M059J (cell line): ENCODE results near the genes AP5M1, KIAA0586 and PPM1A.

GRCh38 chr14:55499849-55500748, 59.7 kb upstream of the TBPL2 start:
- RAMPAGE, long total RNA, result no peak

DNA sequence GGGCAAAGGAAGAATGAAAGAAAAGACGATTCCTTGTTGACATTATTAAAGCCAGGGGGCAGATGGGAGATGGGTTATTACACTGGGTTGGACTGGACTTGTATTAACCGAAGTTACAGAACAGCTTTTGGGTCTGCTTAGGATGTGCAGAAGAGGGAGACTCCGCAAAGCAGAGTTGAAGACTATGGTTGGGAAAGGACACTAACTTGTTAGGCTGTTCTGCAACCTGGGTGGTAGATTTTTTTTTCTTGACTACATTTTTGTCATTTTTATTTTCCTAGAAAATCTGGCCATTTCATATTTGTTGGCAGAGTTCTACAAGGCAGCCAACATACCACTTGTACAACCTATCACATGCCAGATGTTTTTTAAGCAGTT, 107.1 kb downstream of the KTN1 start:
- RAMPAGE, long total RNA, result no peak

DNA sequence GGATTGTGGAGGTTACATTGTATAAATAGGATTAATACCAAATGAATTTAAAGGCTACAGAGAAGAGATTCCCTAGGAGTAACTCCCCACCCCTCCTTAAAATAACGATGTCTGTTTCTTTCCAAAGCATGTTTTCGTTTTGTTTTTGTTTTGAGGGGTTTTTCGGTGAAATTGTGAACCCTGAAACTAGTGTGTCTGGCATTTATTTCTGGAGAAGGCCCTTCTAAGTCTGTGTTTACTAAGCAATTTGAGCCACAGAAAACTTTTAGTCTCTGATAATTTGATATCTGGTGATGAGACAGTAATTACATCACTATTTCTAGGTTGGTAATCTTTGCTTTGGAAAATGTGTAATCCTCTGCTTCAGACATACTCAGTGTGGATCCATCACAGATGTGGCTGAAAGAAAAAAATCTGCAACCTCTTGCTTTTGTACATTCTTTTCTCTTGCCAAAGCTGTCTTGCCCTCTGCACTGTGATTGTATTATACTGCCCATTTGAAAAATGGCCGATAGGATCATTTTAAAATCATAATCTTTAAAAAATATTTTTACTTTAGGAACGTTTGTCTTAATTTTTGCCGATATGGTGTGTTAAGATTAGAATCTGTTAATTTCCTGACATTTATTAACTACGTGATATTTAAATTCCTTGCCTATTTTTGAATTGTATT, 78.0 kb downstream of the PELI2 start:
- RAMPAGE, long total RNA, result no peak

GRCh38 chr14:56204013-56204533, 85.9 kb downstream of the PELI2 start:
- RAMPAGE, long total RNA, result no peak

- RAMPAGE, long total RNA, result no peak
Measured at GRCh38 chr14:56297205-56298099, 179.2 kb downstream of the PELI2 start.

DNA sequence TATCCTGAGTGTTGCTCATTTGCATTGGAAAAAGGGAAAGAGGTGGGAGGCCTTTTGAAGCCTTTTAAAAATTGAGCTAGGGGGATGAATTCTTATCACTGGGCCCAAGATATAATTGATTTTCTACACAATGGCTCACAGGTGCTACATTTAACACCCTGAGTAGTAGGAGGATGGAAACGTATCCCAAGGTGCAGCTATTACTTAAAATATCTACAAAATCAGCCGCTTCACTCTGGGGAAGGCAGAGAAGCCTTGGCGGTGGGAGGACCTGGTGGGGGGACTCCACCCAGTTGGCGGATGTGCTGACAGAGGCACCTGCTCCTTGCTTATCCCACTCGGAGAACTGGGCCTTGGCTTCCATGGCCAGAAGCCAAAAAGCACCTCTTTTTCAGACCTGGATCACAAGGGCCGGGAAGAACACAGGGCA, 106.4 kb downstream of the OTX2 start:
- RAMPAGE, long total RNA, result no peak

- RAMPAGE, long total RNA, result no peak
Measured at GRCh38 chr14:57111884-57112923, 156.5 kb downstream of the EXOC5 start.

GRCh38 chr14:57268748-57269622, at the start of gene AP5M1:
Gene AP5M1, plus strand, starts transcription at chr14:57268971.
- RAMPAGE, long total RNA, result start-site peak on the minus strand at chr14:57268840-57268896, 100 and 22 reads in 2 replicates

DNA sequence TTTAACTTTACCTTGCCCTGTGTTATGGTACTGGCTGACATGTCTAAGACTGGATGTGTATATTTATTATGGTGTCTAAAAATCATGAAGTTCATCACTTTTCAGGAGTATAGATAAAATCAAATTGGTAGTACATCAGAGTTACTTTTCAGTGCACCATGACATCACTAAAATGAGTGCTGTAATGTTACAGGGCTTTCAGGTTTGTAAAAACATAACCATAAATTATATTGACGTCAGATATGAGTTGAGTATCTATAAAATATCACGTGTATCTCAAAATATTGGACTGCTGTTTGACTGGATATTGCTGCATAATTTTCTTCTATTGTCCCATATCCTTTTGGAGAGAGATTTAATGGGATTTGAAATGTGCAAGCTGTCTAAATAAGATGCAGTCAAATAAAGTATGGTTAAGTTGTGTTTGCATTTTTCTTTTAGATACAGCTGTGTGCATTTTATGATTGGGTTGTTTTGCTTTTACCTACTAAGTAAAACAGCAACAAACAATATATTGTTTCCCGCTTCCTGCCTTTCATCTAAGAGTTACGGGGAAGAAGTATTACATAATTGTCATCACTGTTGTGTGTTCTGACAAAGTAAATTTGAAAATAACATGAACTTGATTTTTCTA, 22.1 kb downstream of the NAA30 start:
- RAMPAGE, long total RNA, result no peak

- RAMPAGE, long total RNA, result no peak
Measured at GRCh38 chr14:57702657-57702856, 163.3 kb downstream of the SLC35F4 start.

GRCh38 chr14:57999450-57999935, 133.6 kb upstream of the SLC35F4 start:
- RAMPAGE, long total RNA, result no peak

DNA sequence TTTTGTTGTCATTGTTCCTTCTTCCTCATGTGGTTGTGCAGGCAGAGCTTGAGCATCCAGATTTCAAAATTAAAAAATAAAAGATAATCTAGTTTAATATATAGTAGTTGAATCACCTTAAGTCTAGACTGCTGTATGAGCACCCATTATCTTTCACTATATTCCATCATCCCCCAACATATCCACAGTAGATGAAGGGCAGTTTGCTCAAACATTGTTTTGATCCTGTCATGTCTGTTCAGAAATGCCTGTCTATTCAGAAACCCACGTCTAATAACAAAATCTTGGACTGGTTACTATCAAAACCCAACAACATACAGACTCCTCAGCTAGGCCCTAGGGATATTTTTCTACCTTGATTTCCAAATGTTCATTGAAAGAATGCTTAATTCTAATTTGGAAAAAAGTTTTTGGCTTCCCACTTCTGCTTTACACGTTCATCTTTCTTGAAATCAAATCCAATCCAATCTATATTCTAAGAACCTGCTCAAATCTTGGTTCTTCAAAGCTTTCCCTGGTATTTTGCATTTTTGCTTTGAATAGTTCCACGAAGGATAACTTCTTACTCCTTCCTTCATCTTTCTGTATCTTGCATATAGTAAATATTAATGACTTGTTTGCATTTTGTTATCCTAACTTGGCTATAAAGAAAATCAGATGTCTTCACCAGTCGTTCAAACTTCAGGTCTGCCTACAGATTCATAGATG, 21.7 kb downstream of the PSMA3 start:
- RAMPAGE, long total RNA, result no peak

DNA sequence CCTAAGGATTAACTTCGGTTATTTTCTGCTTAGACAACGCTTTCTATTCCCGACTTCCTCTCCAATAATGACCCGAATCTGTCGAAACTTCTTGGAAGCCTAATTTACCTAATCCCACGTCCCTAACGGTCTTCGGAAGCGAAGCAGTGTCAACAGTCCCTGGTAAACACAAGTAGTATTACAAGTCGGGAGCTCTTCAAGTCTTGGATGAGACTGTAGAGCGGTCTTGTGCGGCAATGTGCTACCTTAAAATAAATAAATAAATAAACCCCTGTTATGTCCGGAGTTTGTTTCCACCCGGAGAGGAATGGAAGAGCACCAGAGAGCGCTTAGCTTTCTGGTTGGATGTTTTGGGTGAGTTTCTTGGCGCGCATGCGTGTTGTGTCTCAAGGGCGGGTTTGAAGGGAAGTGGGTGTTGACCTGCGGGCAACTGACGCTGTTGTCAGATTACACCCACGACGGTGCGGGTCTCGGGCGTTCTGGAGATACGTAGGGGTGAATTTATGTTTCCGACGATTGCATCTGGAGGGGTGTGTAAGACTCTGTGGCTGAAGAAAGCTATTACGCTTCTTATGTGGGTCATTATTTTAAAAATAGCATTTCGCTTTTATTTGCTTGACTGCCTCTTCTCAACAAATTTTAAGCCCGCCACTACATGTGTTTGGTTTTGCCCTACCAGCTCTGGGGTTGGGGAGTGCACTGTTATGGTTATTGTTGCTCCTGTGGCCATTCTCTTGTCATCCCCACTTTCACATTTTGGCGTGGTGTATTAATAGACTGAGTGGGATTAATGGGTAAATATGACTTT, at the start of gene KIAA0586:
KIAA0586 (plus strand) TSS at position 436 of the 808 bp plus-strand sequence.
- RAMPAGE, long total RNA, result no peak

DNA sequence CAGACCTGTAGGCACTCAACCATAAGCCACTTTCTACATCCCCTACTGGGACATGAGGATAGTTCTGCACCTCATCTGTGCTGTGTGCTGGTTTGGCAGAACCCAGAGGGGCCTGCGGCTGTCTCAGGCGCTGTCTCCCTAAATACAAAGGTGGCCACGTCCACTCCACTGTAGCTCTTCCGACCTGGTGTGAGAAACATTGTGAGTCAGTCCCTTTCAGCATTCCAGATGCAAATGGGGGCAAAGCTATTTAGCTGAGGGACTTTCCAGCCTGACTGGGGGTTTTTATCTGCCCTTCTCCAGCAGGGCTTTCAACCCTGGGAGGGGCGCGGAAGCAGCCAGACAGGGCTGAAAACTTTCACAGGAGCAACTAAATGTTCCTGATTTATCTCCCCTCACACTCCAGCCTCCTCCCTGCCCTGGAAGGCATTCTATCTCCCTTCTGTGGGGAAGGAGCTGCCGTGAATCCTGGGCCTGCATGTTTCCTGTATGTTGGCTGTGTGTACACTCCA, 218.2 kb upstream of the DAAM1 start:
- RAMPAGE, long total RNA, result no peak

GRCh38 chr14:59269128-59269882, 80.8 kb downstream of the DAAM1 start:
- RAMPAGE, long total RNA, result no peak

GRCh38 chr14:59356858-59357292, 108.3 kb downstream of the GPR135 start:
- RAMPAGE, long total RNA, result no peak

DNA sequence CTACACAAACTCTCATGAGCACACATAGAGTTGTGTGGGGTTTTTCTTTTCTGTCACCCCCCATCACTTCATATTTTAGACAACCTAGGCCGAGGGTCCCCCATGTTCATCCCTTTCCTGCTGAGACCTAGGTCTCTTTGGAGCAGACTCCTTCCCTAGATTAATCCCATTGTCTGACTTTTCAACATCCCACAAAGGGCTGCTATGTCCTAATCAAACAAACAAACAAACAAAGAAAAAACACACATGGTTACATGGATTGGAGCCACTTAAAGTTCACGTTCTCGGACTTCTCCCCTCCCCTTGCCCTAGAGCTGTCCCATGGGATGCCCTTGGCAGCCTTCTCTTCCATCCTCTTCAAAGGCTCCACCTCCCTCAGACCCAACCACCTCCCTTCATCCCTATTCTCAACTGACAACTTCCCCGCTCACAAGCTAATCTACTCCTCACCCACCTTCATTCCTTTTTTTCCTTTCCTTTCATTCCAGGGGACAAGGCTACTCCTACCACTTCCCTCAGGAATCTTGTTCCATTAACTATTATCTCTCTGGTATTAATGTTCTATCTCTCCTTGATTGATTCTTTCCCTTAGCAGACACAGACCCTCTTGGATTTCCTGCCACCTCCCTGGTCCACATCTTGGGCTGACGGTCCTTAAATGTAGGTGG, 40.5 kb downstream of the GPR135 start:
- RAMPAGE, long total RNA, result no peak

GRCh38 chr14:59726861-59727639, 143.5 kb downstream of the RTN1 start:
- RAMPAGE, long total RNA, result no peak

GRCh38 chr14:60249195-60250374, at the start of gene PPM1A:
Gene PPM1A, plus strand, starts transcription at chr14:60249221.
- RAMPAGE, long total RNA, result no peak

GRCh38 chr14:60637631-60638545, 11.4 kb downstream of the SIX1 start:
- RAMPAGE, long total RNA, result no peak